SK-N-DZ (cell line): Measurements from ENCODE around the gene BID.

DNA sequence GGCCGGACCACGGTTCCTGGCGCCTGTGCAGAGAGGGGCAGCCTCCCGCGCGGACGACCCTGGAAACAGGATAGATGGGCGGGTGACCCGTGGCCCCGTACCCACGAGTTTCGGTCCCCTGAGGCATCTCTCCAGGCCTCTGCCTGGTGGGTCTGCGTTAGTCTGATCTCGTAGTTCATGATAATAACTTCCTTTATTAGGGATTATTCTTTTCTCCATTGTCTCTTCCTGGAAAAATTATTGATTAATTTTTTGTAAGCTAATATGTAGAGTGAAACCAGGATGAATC lies 2925.4 kb upstream of the OR11H1 start:
RAMPAGE:
- cytosol, long total RNA, result no peak
- nucleus, long total RNA, result no peak

RAMPAGE:
- cytosol, long total RNA, result no peak
- nucleus, long total RNA, result no peak
Measured at GRCh38 chr22:15775723-15775976, 85.8 kb downstream of the POTEH start.

RAMPAGE:
- cytosol, long total RNA, result no peak
- nucleus, long total RNA, result no peak
Measured at GRCh38 chr22:16603019-16603703, 10.6 kb upstream of the CCT8L2 start.

DNA sequence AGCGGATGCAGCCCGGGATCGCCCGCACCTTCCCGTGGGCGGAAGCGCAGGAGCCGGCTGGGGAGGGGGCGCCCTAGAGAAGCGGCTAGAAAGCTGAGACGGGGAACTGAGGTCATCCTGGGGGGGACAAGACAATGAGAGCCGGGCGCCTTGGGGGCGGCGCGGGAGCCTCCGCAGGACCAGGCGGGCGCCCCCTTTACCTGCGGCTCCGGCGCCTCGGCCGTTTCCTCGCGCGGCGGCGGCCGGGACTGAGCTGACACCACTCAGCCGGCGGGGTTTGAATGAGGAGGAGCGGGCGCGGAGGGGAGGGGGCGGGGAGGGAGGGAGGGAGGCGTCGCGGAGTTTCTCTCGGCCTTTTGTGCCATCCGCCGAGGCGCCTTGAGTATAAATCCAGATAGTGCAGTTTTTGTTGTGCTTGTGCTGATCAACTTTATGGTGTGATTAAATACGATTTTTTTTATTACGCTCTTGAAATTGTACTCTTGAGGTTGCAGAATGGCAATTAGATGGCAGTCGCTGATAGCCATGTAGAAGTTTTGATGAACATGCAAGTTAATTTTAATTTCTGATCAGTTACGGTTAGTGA lies 17.4 kb upstream of the CCT8L2 start:
RAMPAGE:
- cytosol, long total RNA, result no peak
- nucleus, long total RNA, result no peak

DNA sequence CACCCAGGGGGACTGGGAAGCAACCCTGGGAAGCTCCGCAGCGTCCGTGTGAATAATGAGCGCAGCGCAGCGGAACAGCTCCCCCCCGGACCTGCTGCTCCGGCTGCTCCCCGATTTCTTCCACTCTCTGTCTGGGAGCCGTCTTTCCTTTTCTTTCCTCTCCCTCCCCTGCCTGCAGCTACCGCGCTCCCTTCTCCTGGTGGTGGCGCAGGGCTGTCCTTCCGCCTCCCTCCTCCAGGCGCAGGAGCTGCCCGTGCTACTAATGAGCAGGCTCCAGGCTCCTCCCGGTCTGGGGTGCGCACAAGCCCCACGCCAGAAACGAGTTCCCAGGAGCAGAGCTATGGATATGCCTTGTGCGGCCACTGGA lies 107.3 kb downstream of the XKR3 start:
RAMPAGE:
- cytosol, long total RNA, result no peak
- nucleus, long total RNA, result no peak

RAMPAGE:
- cytosol, long total RNA, result no peak
- nucleus, long total RNA, result no peak
Measured at GRCh38 chr22:17035120-17035835, 27.3 kb upstream of the GAB4 start.

RAMPAGE:
- cytosol, long total RNA, result no peak
- nucleus, long total RNA, result no peak
Measured at GRCh38 chr22:17203096-17203558, 16.1 kb downstream of the ADA2 start.

GRCh38 chr22:17430556-17430887 lies 61.3 kb downstream of the CECR2 start:
RAMPAGE:
- cytosol, long total RNA, result no peak
- nucleus, long total RNA, result no peak

RAMPAGE:
- cytosol, long total RNA, result no peak
- nucleus, long total RNA, result no peak
Measured at GRCh38 chr22:17632946-17633811, 4.6 kb upstream of the ATP6V1E1 start.

DNA sequence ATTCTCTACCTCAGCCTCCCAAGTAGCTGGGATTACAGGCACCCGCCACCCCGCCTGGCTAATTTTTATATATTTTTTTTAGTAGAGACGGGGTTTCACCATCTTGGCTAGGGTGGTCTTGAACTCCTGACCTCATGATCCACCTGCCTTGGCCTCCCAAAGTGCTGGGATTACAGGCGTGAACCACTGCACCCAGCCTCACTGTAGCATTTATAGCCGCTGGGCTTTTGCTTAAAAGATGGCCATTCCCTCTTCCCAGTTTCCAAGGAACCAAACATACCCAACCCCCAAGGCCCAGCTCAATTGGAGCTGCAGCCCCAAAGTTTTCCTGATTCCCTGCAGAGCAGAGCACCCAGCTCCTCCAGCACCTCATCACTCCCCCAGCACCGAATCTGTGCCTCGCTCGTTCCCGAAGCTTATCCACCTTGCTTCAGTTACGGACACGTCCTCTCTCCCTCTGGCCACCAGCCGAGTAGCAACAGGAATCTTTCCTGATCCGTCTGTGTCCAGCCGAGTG lies 32.6 kb downstream of the BID start:
RAMPAGE:
- cytosol, long total RNA, result no peak
- nucleus, long total RNA, result no peak

DNA sequence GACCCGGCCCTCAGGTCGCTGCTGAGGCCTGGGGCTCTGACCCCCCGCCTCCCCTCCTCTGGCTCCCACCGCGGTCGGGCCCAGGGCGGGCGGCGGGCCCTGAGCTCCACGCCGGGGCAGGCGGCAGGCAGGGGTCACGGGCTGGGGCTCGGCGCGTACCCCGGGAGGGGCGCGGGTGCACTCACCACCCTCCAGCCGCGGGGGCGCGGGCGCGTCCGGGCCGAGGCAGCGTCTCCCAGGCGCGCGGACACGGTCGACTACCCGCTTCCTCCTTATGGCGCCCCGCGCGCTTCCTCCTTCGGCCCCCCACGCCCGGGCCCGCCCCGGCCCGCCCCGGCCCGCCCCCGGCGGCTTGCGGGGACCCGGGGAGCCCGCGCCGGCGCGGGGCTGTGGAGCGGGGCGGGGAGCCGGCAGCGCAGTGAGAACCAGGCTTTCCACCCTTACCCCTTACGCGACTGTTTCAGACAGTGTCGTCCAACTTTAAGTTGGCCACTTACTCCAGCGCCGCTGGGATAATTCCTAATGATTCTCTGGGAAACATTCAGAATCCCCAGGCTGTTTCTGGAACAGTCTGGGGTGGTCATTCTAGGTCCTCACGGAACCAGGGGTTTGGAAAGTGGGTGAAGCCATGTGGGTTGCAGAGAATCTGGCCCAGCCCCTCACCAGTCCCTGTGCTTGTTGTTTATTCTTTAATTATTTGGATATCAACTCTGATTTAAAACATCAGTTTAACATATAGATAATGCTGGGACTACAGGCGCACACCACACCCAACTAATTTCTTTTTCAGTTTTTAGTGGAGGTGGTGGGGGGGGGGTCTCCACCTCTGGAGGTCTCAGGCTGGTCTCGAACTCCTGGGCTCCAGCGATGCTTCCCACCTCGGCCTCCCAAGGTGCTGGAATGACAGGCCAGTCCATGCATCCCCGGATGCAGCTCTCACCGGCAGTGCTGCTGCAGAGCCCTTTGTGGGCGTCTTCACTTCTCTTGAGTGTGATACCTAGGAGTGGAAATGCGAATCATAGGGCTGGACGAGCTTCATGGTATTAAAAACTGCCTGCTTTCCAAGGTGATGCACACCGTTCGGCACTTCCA lies at the start of gene BID:
TSS of gene BID (minus strand) at position 274 of the 1,092 bp plus-strand sequence.
RAMPAGE:
- cytosol, long total RNA, result start-site peak on the minus strand centred at position 261 of the sequence, 96 bp wide, 1,742 and 1,951 reads in 2 replicates
- nucleus, long total RNA, result start-site peak on the minus strand centred at position 271 of the sequence, 60 bp wide, 338 and 136 reads in 2 replicates

DNA sequence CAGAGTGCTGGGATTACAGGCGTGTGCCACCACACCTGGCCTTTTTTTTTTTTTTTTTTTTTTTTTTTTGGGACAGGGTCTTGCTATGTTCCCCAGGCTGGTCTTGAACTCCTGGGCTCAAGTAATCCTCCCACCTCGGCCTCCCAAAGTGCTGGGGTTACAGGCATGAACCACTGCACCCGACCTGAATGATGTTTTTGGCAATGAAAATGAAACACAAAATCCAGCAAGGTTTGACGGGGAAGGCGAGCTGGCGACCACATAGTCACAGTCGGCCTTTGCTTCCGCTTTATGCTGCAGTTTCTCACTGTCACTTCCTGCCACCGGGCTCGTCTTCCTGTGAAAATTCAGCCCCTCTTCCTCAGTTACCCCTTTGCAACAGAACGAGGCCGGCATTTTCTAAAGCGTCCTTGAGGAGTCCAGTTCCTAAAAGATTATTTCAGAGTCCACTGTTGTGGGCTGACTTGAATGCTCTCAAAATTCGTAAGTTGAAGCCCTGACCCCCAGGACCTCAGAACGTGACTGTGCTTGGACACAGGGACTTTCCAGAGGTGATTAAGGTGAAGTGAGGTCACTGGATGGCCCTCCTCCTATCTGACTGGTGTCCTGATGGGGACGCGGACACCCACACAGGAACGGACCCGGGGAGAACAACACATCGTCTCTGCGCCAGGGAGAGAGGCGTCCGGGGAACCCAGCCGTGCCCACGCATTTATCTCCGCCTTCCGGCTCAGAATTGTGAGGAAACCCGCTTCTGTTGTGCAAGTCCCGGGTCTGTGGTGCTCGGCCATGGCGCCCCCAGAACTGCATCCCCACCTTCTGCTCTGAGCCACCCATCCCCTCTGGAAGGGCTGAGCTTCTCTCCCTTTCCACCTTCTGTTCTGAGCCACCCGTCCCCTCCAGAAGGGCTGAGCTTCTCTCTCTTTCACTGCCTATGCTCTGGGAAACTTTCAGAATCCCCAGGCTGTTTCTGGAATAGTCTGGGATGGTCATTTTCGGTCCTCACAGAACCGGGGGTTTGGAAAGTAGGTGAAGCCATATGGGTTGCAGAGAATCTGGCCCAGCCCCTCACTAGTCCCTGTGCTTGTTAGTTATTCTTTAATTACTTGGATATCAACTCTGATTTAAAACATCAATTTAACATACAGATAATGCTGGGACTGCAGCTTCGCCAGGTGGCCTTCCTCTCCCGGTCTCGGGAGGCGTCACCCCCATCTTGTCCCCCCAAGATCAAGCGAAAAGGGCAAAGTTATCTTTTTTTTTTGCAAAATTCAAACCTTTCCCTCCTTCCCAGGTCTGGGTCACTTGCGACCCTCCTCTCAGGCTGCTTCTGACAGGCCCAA lies 3.2 kb upstream of the BID start:
RAMPAGE:
- cytosol, long total RNA, result no peak
- nucleus, long total RNA, result no peak

DNA sequence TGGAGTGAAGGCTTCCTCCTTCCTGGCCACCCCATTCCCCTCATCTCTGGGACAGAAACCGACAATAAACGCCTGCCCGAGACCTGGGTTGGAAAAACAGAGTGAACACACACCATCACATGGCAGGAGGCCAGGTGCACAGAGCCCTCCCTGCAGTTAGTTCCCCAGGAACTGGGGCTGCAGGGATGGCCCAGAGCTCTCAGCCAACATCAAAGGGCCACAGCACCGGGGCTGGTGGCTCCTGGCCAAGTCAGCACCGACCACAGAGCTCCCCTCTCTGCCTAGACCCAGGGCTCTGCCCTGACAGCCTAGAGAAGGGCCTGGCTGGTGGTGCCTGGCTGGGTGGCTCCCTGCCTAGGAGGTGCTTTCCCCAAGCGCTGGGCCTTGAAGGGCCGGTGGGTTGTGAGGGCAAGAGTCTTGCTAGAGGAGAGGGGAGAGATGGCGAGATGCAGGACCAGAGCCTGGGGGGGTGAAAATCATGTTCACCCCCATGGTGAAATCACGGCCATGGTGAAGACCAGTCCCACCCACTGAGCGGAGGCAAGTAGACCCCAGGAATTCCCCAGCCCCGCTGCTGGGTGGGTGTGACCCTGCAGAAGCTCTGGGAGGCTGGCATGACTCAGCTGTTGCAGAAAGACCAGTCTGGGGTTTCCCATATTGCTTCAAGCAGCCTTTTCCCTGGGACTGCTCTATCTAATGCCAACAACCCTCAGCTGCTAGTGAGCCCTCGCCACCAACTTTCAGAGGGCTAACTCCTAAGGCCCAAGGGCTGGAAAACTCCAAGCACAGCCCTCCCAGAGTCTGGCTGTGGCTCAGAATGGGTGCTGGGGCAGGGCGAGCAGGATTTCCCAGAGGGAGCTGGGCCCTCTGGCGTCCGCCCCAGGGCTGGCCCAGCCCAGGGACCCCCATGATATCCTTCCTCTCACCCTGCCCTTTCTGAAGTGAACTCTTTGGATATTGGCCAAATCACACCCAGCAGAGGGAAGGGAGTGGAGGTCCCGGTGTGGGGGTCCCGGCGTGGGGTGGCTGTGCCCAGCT lies 7.3 kb upstream of the BID start:
RAMPAGE:
- cytosol, long total RNA, result no peak
- nucleus, long total RNA, result no peak

DNA sequence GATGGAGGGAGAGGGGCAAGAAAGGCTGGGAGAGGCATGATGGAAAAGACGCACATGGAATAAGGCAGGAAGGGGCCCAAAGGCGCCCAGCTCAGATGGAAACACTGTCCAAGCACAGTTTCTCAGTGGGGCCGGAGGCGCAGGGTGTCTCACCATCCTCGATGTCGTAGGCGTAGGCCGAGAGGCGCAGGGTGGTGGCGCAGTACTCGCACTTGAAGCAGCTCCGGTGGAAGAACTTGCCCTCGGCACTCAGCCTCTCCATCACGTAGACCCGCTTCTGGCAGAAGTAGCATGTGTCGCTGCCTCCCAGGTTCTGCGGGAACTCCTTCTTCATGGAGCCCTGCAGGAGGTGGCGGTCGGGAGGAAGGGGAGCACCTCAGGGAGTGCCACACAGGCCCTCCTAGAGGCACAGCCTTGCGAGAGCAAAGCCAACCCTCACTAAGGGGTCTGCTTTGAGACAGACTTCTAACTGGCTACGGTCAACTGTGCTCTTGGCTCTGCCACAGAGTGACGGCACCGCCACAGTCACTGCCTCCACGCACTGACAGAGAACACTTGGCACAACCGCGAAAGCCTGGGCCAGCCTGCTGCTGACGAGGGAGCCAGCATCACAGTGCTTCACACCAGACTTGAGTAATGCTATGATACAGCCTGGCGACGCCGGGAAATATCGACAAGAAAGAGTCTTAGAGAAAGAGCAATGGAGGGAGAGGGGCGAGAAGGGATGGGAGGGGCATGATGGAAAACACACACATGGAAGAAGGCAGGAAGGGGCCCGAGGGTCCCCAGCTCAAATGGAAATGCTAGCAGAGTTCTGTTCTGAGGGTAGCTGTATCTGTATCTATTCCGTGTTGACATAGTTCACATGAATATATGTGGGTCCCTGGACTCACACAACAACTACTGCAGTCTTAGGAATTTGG lies 97.7 kb upstream of the BID start:
RAMPAGE:
- cytosol, long total RNA, result no peak
- nucleus, long total RNA, result no peak

DNA sequence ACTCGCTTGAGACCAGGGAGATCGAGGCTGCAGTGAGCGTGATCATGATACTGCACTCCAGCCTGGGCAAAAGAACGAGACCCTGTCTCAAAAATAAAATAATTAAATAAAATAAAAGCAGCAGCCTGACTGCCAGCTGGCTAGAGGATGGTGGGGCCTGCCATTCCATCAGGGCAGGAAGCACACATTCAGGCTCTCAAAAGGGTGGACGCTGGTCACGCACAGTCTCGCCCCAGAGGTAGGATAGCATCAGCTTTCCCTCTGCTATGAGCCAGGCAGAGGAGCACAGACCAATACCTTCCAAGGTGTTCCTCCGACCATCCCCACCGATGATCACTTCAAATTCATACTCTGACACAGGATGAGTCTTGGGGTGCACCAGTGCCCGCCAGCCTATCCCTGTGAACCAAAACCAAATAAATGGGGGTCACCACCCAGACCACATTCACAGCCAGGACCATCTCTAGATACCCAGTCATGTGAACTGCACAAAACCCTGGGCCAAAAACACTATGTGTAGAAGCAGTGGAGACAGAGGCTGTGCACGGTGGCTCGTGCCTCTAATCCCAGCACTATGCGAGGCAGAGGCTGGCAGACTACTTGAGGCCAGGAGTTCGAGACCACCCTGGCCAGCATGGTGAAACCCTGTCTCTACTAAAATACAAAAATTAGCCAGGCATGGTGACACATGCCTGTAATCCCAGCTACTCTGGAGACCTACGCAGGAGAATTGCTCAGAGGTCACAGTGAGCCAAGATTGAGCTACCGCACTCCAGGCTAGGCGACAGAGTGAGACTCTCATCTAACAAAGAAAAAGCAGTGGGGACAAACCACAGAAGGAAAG lies 122.6 kb downstream of the MICAL3 start:
RAMPAGE:
- cytosol, long total RNA, result no peak
- nucleus, long total RNA, result no peak

DNA sequence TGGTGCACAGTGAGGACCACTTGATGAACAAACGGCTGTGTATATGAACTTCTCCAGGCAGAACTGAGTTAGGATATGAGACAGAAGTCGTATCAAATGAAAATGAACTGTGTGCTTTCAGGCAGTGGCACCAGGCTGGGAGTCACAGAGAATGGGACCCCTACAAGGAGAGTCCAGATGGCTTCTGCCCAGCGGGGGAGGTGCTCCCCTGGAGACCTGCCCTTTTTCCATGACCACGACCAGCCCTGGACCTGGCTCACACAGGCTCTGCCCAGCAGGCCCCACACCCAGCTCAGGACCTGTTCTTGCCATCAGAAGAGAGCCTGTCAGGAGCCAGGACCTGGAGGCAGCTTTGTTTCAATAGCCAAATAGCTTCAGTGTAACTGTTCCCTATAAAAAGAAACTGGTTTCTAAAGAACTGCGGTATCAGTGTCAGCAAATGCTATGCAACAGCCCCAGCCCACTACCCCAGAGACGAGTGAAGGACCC lies 104.8 kb downstream of the MICAL3 start:
RAMPAGE:
- cytosol, long total RNA, result no peak
- nucleus, long total RNA, result no peak

RAMPAGE:
- cytosol, long total RNA, result no peak
- nucleus, long total RNA, result no peak
Measured at GRCh38 chr22:17966200-17966904, 58.0 kb downstream of the MICAL3 start.

RAMPAGE:
- cytosol, long total RNA, result no peak
- nucleus, long total RNA, result no peak
Measured at GRCh38 chr22:18083016-18083798, 5.4 kb downstream of the PEX26 start.

DNA sequence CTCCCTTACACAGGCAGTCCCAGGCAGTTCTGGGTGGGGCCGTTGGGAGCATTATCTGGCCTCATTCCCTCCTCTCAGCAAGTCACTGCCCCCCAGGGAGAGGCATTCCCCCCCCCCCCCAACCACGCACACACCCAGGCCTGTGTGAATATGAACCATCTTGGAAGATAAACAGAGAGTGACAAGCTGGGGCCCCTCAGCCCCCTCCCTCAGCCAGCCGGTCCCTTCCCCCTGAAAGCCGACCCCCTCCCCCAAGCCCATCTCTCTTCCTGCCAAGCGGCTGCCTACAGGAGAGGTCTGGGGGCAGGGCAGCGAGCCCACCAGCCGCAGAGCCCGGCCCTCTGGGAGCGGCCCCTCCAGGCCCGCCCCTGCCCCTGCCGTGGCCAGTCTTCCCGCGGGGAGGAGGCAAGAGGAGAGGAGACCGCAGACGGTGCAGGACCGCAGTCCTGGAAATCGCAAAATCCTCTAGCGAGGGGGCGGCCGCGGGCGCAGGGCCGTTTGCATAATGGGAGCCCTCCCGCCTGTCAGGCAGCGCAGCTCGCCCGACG lies 34.8 kb downstream of the RIMBP3 start:
RAMPAGE:
- cytosol, long total RNA, result no peak
- nucleus, long total RNA, result no peak

DNA sequence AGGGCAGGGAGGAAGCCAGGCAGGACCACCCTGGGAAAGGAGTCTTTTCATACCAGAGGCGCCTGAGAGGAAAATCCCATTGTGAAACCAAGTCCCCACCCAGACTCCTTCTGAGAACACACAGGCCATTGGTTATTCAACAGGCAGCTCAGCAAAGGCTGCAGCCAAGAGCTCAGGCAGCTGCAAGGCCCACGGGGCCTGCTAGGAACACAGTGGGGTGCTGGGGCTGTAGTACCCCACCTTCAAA lies 6.8 kb downstream of the PRODH start:
RAMPAGE:
- cytosol, long total RNA, result no peak
- nucleus, long total RNA, result no peak